Jejunum (tissue), 1 donor: ENCODE results near the gene GSE1.

GRCh38 chr16:85123746-85124403 lies 11.6 kb upstream of the CIBAR2 start:
- PRO-cap: no peak

DNA sequence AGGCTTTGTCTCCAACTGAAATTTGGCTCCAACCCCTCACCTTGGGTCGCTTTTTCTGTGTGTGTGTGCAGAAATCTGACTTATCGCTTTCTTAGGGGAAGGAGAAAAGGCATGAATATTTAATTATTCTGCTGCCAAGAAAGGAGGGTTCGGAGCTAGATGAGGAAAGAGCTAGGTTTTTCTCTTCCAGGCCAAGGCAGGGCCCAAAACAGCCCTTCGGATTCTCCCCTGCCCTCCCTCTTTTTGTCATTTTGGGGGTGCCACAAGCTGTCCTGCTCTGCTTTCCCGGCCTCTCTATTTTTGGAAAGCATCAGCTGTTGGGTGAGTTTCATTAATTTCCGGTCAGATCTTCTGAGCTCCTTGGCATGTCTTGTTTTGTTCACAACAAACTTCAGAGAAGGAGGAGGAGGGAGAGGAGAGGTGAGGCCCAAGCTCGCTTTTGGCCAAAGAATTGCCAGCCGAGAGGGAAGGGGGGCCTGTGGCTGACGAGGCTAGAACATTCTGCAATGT lies 18.0 kb upstream of the CIBAR2 start:
- PRO-cap: no peak

DNA sequence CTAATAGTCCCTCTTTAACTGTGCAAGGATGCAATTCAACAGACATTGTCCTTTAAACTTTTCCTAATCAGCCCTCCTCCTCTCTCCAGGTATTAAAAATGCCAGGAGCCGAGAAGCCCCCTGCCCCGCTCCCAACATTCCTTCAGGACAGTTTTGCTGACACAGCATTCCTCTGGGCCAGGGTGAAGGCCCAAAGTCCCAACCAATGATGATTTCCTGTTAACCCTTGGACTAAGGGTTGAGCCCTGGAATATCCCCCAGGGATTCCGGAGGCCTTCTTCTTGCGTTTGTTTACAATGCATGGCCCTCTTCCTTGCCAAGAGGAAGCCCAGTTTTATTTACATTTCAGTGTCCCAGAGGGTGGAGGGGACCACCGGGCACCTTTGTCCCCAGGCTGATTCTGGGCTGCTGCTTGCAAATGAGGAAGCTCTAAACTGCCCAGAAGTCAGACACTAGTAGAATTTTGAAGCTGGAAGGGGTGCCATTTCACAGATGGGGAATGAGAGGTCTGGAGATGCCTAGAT lies 55.3 kb upstream of the CIBAR2 start:
- PRO-cap: no peak

GRCh38 chr16:85170502-85171126 lies 58.3 kb upstream of the CIBAR2 start:
- PRO-cap: no peak

GRCh38 chr16:85206712-85207277 lies 94.5 kb upstream of the CIBAR2 start:
- PRO-cap: no peak

- PRO-cap: no peak
Measured at GRCh38 chr16:85235709-85236349, 123.6 kb upstream of the CIBAR2 start.

- PRO-cap: no peak
Measured at GRCh38 chr16:85307345-85308163, 195.3 kb upstream of the CIBAR2 start.

DNA sequence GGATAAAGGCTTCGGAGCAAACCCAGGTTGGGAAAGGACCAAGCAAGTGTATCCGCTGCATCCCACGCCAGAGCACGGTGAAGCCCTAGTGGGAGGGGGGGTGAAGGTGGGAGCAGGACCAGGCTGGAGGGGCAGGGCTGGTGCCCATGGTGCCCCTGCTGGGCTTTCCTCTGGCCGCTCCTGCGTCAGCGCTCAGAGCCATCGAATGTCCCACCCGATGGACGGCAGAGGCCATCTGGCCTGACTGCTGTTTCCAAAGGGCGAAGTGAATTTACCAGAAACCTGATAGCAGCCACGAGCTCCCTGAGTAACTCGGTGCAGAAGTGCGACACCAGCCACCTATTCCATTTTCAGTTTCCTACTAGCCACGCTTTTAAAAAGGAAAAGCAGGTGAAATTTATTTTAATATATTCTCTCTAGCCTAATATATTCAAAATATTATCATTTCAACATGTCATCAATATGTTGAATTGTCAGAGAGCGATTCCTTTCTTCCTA lies 203.6 kb upstream of the CIBAR2 start:
- PRO-cap: no peak

GRCh38 chr16:85330610-85331169 lies 218.4 kb upstream of the CIBAR2 start:
- PRO-cap: no peak

DNA sequence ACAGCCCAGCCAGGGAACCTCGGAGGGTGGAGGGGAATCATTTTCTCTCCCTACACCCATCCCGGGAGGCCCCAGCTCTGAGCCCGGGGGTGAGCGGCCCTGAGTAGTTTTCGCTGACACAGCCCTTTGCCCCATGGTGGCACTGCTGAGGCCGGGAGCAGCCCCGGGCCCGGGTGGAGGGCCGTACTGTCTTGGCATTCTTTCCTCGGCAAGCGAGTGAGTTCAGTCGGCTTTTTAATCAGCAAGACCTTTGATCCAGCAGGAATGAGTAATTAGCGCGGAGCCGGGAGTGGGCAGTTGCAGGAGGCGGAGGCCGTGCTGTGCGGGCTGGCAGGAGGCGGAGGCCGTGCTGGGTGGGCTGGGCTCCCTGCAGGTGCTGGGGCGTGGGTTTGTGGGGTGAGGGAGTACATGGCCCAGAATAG lies 222.9 kb upstream of the CIBAR2 start:
- PRO-cap: bidirectional peak, plus-strand start outside the sequence, minus-strand start at position 218 of the sequence

DNA sequence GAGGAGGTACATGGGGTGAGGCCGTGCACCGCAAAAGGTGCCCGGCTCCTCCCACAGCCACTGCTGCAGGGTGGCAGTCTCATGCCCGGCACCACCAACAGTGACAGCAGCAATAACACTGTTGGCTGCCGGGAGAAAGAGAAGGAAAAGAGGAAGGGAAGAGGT lies 223.2 kb upstream of the CIBAR2 start:
- PRO-cap: bidirectional peak, plus-strand start at position 76 of the sequence, minus-strand start outside the sequence

GRCh38 chr16:85415143-85416113 lies 197.7 kb upstream of the GSE1 start:
- PRO-cap: unidirectional peak, minus-strand start at chr16:85415555

- PRO-cap: no peak
Measured at GRCh38 chr16:85416300-85416818, 196.8 kb upstream of the GSE1 start.

- PRO-cap: no peak
Measured at GRCh38 chr16:85497776-85498505, 115.2 kb upstream of the GSE1 start.

GRCh38 chr16:85520651-85521382 lies 92.3 kb upstream of the GSE1 start:
- PRO-cap: no peak

- PRO-cap: no peak
Measured at GRCh38 chr16:85524841-85525568, 88.1 kb upstream of the GSE1 start.

DNA sequence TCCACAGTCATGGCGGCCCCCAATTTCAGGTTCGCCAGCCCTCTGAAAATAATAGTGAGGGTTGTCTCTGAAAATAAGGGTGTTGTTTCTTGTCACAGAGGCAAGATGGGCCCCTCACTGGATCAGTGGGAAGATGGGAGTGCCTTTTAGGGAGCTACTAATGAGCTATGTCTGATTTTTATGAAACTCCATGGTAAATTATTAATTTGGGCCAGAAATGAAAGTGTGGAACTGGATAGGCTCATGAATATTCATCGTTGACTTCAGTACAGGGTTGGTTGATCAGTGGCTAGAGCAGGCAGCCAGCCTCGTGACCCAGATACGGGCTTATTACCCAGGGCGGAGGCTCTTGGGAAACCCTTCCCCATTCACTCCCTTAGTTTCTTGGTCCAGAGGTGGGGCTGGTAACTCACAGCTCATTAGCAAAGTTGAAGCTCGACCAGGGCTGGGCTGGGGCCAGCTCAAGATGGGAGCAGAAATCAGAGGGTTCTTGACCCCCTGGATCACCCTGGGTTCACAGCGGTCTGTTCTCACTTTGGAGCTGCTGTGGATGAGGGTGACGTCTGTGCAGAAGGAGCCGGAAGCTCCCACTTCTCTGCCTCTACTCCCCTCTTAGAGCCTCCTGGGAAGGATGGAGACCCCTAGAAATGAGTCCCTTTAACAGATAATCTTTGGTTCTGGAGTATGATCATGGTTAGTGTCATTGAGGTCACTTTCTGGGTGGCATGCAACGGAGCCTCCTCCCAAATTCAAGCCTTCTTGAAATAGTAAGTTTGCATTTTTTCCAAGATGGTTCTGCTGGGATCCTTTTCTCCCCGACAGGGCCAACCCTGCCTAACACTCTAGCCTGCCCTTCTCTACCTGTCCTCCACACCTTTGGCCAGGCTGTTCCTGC lies 44.6 kb upstream of the GSE1 start:
- PRO-cap: bidirectional peak, plus-strand start at position 379 of the sequence, minus-strand start at position 127 of the sequence

DNA sequence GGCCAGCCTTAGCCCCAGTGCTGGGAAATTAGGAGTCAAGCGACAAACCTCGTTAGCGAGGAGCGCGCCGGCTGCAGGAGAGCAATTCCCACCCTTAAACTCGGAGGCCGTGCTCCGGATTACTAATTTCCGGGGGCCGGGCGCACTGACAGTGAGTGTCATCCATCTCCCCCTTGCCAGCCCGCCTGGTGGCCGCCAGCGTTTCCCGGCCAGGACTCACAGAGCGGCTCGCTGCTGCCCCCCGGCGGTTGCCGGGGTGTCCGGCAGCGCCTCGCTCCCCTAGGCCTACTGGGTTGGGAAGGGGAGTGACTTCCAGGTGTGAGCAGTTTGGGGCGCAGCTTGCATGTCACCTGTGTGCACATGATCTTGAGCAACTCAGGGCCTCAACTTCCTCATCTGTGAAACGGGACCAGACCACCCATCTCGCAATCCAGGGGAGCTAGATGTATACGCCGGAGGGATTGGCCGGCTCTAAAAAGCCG lies 2.6 kb upstream of the GSE1 start:
- PRO-cap: no peak

DNA sequence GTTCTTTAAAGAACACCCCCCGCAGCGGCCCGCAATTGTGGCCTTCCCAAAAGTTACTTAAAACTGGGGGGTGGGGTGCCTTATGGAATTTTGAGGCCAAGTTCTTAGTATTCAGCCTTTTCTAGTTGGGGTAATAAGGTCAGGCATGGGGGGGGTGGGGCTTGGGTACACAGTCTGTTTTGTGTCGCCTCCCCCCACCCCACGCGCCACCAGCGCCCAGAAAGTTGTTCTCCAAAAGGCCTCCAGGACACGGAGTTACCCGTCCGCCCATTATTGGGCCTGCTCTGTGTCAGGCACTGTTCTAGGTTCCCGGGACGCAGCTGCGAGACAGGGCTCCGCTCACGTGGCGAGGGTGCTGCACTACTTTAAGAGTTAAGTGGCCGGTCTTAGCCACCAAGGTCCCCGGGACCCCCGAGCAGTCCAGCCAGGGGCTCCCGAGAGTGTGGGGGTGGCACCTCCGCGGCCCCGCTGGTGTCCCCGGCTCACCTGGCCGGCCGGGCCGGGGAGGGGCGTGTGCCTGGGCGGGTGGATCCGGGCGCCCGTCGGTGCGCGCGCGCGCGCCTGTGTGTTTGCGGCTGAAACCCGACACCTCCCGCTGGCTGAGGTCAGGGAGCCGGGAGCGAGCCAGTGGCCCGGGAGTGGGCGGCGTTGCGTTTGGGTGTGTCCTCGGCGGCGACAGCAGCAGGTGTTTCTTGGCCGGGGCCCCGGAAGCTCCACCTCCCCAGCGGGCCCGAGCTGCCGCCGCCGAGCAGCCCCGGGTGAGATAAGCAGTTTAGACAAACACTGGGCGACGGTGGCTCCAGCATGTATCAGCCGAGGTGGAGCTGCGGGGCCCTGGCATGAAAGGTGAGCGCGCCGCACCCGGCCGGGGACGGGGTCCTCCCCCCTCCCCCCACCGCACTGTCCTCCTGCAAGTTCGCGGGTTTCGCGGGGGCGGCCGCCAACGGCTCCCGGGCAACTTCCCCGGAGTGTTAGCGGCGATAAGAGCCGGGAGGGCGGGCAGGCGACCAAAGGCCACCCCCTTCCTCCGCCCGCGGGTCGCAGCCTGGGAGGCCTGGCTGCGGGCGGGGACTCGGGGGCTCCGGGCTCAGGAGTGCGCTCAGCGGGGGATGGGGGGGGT lies at the start of gene GSE1:
Gene GSE1, plus strand, starts transcription at position 770 of the 1,120 bp plus-strand sequence.
- PRO-cap: bidirectional peak, plus-strand start at position 779 of the sequence, minus-strand start at position 563 of the sequence

- PRO-cap: no peak
Measured at GRCh38 chr16:85624407-85625436, 11.6 kb downstream of the GSE1 start.